ENCODE measurements around a stretch of chr16.

GRCh38 chr16:89246736-89247558 is 29.4 kb downstream of the ZNF778 start:
- PRO-cap: no peak
- RAMPAGE, long total RNA: no peak

DNA sequence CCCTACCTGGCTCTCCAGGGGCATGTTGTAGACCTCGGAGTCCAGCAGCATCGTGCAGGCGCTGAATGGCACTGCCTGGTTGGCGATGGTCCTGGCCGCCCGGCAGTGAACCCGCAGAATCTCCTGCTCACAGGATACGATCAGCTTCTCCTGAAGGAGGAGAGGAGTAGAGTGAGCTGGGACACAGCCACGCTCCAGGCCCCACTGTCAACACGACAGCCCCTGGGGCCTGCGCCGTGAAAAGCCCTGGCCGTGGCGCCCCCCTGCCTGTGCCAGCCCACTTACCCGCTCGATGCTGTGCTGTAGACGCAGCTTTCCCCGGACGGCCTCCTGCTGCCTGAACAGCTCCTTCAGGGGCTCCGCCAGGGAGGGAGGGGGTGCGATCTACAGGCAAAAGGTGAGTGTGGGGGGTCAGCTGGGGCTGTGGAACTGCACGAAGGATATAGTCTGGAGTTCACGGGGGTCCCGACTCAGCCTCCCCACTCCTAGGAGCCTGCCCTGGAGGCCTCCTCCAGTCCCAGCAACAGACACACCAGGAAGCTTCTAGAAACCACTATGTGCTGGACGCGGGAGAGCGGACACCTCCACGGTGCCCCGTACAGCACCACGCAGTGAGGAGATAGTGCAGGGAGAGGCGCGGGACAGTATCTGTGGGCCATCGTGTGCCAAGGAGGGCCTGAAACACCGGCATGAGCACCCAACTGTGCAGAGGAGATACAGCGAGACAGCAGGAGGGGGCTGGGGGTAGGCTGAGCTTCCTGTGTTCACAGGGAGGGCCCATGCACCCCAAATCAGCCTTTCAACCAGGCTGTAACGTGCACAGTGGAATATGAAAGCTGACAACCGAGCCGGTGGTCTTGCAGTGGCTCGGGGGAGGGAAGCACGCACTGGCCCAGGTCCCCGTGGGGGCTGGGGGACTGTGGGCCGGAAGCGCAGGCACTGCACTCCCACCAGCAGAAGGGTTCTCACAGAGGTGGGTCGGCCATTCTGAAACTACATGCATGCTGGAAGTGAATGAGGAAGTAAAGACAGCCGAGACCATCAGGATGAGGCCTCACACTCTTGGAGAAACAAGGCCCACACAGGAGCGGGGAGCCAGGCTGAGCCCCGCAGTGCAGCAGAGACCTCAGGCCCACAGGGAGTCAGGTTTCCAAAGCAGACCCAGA is 57.7 kb downstream of the ZNF778 start:
- PRO-cap: no peak
- RAMPAGE, long total RNA: no peak

GRCh38 chr16:89280101-89280891 is 62.8 kb downstream of the ZNF778 start:
- PRO-cap: no peak
- RAMPAGE, long total RNA: no peak

DNA sequence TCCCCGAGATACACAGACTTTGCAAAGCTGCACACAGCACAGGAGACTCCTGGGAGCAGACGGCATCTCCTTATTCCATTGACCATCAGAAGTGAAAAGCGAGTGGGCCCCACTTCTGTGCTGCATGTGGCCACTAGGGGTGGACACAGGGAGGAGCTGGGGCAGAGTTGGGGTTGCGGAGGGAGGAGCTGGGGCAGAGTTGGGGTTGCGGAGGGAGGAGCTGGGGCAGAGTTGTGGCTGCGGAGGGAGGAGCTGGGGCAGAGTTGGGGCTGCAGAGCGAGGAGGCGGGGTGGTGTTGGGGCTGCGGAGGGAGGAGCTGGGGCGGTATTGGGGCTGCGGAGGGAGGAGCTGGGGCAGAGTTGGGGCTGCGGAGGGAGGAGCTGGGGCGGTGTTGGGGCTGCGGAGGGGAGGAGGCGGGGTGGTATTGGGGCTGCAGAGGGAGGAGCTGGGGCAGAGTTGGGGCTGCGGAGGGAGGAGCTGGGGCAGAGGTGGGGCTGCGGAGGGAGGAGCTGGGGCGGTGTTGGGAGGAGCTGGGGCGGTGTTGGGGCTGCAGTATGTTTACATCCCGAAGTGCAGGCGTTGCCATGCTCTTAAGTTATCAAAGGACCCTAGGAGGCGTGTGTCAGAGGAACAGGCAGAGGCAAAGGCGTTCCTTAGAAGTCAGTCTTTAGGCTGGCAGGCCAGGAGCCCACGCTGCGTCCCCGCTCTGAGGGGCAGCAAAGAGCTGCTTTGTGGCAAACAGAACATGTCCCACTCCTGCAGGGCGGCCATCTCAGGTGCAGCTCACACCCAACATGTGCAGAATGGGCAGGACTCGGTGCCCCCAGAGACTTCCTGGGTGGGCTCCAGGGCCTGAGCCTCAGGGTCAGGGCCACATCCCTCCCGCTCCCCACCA is 76.0 kb downstream of the ZNF778 start:
- PRO-cap: no peak
- RAMPAGE, long total RNA: no peak

- PRO-cap: no peak
- RAMPAGE, long total RNA: no peak
Measured at GRCh38 chr16:89345347-89345649, 127.8 kb downstream of the ZNF778 start.

DNA sequence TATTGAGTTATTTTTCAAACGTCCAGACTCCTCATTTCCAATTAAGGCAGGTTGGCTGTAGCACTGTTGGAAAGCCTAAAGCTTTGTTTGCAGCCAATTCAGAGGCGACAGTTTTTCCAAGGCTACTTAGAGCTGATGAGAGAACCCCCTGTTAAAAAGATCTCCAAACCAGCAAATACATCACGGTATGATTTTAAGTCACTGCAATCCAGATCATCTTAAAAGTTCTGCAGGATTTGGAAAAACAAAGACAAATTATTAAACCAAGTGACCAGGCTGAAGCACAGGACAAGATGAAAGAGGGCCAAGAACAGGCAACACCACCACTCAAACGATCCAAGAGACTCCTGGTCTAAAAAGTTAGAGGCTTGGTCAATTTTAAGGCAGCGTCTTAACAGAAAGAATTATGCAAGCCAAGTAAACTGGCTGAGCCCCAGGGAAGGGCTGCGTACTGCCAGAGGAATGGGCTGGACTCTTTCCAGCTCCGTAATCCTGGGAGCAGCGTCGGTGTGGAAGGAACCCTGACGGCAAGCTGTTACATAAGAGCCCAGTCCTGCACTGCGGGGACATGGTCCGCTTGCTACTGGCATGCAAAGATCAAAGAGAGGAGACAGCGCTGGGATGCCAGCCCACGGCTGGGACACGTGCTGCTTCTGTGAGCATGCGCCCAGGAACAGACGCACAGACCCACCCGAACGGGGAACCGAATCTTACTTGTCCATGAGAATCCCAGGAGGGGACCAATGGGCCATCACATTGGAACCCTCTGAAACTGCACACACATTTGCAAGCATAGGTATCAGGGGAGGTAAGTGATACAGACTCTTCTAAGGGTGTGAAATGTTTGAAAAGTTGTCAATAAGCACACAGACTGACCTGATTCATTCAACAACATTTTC is 95.3 kb downstream of the ANKRD11 start:
- PRO-cap: no peak
- RAMPAGE, long total RNA: no peak

- PRO-cap: no peak
- RAMPAGE, long total RNA: no peak
Measured at GRCh38 chr16:89395720-89396729, 94.3 kb downstream of the ANKRD11 start.

DNA sequence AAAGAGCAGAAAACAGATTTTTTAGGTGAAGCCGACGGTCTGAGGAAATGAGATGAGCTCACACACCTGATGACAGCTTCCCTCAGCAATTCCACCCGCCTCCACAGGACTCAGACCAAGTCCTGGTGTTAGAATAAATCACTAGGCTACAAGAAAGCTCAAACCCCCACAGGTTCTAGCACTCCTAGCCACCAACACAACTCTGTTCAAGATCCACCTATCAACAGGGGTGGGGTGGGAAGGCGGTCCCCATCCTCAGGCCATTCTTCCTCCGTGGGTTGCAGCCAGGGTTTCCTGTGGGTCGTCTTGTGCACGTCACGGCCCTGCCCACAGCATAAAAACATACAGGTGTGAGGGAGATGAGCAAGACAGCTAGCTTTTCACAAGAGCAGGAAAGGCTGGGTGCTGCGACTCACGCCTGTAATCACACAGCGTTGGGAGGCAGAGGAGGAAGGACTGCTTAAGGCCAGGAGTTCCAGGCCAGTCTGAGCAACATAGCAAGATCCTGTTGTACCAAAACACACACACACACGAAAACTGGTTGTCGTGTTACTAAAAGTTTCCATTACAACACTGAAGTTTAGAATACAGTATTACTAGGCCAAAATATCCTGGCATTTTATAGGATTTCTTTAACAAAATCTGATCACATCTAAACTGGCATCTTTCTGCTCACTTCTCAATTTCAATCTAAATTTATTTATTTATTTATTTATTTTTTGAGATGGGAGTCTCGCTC is 81.1 kb downstream of the ANKRD11 start:
- PRO-cap: no peak
- RAMPAGE, long total RNA: no peak

GRCh38 chr16:89417960-89418690 is 72.2 kb downstream of the ANKRD11 start:
- PRO-cap: no peak
- RAMPAGE, long total RNA: no peak

DNA sequence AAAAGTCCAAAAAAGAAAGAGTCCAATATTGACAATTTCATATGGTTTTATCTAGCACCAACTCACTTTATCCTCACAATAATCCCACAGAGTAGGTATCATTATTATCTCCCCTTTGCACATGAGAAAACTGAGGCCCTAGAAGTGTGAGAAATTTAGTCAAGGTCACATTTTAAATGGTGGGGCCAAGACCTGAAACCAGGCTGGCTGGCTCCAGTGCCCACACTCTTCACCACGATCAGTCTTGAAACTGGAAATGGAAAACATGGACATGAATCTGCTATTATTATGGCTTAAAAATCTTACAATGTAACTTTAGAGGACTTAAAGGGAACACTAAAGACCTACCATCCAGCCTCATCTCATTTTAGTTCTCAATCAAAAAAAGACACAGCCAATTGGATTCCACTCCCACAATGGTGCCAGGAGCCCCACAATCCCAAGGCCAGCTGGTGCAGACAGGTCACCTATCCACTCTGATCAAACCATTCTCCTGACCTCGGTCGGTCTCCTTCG is 65.2 kb downstream of the ANKRD11 start:
- PRO-cap: no peak
- RAMPAGE, long total RNA: no peak

DNA sequence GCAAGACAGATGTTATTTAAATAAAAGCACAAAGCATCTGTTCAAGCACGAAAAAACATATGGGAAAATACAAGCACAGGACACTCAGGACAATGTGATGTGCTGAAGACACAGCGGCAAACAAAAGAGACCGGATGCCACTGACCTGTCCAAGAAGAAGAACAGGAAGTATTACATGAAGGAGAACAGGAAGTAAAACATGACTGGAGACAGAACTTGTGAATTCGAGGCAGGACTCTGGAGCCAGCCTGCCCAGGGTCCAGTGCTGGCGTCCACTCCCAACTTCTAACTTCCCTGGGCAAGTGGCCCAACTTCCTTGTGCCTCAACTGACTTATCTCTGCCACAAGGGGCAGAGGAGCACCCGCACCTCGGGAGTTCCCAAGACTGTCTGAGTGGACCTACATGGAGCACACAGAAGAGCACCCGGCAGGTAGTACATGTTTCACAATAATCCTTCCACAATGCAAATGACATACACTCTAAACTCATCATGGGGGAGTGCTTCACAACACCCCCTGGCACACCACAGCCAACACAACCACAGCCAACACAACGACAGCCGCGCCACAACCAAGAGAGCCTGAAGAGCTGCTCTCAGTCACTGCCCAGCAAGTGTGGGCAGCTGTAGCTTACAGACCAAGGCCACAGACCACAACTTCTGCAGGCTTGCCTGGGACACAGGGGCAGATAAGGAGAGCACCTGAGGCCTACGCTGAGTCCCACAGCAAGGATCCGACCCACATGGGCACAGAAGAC is 36.6 kb downstream of the ANKRD11 start:
- PRO-cap: no peak
- RAMPAGE, long total RNA: no peak

GRCh38 chr16:89460595-89461199 is 29.7 kb downstream of the ANKRD11 start:
- PRO-cap: no peak
- RAMPAGE, long total RNA: no peak

GRCh38 chr16:89469290-89469685 is 21.1 kb downstream of the ANKRD11 start:
- PRO-cap: no peak
- RAMPAGE, long total RNA: no peak

- PRO-cap: no peak
- RAMPAGE, long total RNA: no peak
Measured at GRCh38 chr16:89505174-89505799, 2.9 kb upstream of the SPG7 start.

DNA sequence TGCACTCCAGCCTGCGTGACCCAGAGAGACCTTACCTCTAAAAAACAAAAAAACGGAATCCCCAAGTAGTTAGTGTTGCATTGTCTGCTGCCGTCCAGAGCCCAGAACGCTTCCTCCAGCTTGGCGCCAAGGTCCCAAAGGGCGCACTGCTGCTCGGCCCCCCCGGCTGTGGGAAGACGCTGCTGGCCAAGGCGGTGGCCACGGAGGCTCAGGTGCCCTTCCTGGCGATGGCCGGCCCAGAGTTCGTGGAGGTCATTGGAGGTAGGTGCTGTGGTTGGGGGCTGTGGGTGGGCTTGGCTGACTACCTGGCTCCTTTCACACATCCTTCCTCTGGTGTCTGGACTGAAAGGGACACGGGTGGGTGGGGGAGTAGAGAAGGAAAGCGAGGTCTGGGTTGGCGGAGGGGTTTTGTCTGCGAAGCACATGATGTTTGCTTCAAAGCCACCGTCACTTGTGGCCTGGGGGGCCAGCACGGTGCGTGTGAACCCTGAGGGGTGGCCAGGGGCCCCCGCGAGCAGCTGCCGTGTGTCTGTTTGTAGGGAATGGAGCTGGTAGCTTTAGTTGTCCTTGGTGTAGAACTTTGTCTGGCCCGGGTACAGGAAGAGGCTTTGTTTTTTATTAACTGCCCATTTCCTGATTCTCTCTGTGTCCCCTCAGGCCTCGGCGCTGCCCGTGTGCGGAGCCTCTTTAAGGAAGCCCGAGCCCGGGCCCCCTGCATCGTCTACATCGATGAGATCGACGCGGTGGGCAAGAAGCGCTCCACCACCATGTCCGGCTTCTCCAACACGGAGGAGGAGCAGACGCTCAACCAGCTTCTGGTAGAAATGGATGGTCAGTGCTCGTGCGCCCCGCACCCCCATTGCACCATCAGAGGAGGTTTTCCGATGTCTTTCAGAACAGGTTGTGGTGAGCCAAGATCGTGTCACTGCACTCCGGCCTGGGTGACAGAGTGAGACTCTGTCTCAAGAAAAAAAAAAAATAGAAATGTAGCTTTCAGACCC is 23.9 kb downstream of the SPG7 start:
- PRO-cap: no peak
- RAMPAGE, long total RNA: no peak

DNA sequence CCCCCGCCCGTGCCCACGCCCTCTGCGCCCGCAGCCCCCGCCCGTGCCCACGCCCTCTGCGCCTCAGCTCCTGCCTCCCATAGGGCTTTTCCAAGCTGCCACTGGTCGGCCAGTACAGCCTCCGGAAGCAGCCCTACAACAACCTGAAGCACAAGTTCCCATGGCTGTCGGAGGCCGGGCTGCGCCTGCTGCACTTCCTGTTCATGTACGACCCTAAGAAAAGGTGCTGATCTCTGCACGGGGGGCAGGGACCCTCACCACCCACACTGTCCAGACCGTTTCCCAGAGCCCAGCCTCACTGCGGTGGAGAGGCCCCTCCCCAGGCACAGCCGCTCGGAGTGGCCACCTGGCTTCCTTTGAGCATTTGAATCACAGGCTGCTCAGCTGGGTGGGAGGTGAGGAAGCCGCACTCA is 6.7 kb downstream of the SPATA2L start:
- PRO-cap: no peak
- RAMPAGE, long total RNA: no peak

- PRO-cap: no peak
- RAMPAGE, long total RNA: no peak
Measured at GRCh38 chr16:89730627-89731228, 9.4 kb downstream of the ZNF276 start.

GRCh38 chr16:89732777-89733466 is 11.6 kb downstream of the ZNF276 start:
- PRO-cap: no peak
- RAMPAGE, long total RNA: no peak

GRCh38 chr16:89759834-89760320 is 38.5 kb downstream of the ZNF276 start:
- PRO-cap: no peak
- RAMPAGE, long total RNA: no peak

DNA sequence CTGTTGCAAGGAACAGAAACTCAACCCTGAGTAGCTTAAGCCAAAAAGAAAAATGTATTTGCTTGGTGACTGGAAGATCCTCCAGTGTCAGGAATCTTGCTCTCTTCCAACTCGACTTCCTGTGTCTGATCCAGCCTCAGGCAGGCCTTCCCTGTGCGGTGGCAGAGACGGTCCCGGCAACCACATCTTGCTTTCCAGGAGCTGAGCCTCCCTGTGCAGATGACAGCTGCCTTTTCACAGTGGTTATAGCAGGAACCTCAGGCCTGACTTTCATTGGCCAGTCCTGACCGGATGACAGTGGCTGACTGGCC is 9.3 kb downstream of the DEF8 start:
- PRO-cap: no peak
- RAMPAGE, long total RNA: no peak